PFSK-1 (cell line): Measurements from ENCODE around the genes TPGS2 and SIGLEC15.

DNA sequence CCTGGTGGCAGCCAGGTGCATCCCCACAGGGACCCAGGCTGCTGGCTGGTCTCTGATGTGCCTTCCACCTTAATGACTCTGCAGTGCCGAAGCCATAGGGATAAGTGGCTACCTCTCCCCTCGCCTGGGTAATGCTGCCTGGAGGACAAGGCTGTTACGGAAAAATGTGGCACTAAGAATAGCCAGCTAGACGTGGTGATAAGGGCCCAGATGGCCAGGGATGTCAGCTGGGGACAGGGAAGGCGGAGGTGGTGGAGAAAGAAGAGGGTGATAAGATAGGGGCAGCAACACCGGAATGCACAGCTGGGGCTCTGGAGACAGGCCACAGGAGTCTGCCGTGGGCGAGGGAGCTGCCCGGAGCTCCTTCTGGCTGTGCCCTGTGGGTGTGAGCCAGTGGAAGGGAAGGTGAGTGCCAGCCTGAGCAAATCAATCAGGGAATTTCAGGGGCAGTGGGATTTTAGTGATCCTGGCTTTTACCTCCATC is 170.7 kb downstream of the FHOD3 start:
- RRBS: 39% methylated on average over 4 of the region's 9 CpGs

GRCh38 chr18:36501027-36501385 is 203.5 kb downstream of the FHOD3 start:
- RRBS: no CpG with 5 or more reads among the region's 1 CpG

GRCh38 chr18:36828715-36829317 is at the start of gene TPGS2:
TPGS2 (minus strand) TSS chr18:36829002.
- RRBS: 2% methylated on average over 46 of the region's 78 CpGs

- RRBS: no CpG with 5 or more reads among the region's 10 CpGs
Measured at GRCh38 chr18:37299439-37300189, 266.0 kb downstream of the CELF4 start.

- RRBS: no CpG with 5 or more reads among the region's 4 CpGs
Measured at GRCh38 chr18:38450804-38451214, 885.2 kb upstream of the CELF4 start.

DNA sequence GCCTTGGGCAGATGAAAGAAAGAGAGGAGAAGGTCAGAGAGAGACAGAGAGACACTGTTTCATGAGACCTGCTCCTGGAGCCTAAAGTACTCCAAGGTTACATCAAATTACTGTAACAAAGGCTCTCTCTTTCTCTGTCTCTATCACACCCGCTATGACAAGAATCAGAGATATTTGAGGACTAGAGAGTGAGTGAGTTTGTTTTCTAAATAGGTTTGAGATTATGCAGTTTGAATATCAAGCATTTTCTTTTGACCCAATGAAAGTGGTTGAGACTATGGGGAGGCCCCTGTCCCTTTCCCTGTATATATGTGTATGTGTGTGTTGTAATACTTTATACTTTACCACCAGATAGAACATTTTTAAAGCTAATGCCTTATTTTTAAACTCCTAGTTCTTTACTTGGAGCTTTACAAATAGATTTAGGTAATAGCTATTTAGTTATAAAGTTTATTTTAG is 1869.8 kb upstream of the PIK3C3 start:
- RRBS: no CpG with 5 or more reads among the region's 1 CpG

DNA sequence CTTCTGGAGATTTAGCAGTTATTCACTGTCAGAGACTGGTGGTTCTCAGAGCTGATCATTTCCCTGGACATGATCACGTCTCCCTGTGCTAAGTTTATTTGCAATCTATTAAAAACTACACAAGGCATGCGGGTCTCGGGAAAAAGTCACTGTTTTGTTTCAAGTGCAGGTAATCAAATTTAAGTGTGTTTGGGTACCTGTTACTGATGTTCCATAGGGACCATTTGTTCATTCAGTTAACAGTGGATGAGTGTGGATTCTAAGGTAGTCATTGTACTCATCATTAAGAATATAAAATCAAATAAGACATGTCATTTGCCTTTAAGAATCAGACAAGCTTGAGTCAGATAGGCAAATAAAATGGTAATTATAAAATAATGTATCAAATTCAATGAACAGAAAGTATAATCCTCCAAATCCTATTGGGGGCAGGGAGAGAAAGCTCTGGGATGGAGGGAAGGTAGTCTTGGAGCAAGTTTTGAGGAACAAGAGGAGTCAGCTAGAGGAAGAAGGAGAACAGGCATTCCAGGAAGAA is 47.6 kb downstream of the SETBP1 start:
- RRBS: no CpG with 5 or more reads among the region's 3 CpGs

GRCh38 chr18:44731851-44732484 is 51.3 kb downstream of the SETBP1 start:
- RRBS: no CpG with 5 or more reads among the region's 10 CpGs

DNA sequence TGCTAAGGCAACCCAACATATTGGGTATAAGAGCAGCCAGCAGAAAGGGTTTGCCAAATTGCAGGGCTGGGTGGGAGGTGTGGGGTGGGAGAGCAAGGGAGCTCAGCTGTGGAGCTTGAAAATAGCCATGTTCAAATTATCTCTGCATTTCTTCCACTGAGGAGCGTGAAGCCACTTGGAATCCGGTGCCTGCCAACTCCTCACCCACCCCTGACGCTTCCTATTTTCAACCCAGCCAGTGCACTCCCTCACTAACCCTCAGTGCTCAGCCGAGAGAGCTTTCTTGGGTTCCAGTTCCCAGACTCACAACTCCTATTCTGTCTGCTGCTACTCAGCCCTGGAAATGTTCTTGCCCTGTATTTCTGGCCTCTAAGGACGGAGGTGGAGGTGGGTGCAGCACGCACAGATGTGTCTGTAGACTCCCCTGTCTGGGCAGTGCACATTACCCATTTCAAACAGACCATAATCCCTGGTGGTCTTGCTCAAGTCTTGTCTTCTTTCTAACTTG is 61.0 kb downstream of the SETBP1 start:
- RRBS: no CpG with 5 or more reads among the region's 6 CpGs

DNA sequence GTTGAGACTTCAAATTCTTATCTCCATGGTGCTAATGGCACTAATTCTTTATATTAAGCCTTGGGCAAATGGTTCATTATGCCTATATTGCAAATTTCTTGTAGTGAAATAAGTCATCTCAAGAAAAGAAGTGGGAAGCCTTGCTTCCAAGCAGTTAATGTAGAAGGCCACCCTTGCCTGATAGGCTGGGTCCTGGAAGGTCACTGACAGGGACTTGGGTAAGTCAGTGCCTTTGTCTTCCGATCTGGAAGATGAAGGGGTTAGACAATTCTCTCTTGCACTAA is 103.1 kb downstream of the SETBP1 start:
- RRBS: no CpG with 5 or more reads among the region's 1 CpG

- RRBS: no CpG with 5 or more reads among the region's 4 CpGs
Measured at GRCh38 chr18:45320767-45321173, 294.5 kb upstream of the SLC14A2 start.

- RRBS: no CpG with 5 or more reads among the region's 4 CpGs
Measured at GRCh38 chr18:45324341-45324776, 290.9 kb upstream of the SLC14A2 start.

- RRBS: no CpG with 5 or more reads among the region's 5 CpGs
Measured at GRCh38 chr18:45449441-45449853, 165.8 kb upstream of the SLC14A2 start.

DNA sequence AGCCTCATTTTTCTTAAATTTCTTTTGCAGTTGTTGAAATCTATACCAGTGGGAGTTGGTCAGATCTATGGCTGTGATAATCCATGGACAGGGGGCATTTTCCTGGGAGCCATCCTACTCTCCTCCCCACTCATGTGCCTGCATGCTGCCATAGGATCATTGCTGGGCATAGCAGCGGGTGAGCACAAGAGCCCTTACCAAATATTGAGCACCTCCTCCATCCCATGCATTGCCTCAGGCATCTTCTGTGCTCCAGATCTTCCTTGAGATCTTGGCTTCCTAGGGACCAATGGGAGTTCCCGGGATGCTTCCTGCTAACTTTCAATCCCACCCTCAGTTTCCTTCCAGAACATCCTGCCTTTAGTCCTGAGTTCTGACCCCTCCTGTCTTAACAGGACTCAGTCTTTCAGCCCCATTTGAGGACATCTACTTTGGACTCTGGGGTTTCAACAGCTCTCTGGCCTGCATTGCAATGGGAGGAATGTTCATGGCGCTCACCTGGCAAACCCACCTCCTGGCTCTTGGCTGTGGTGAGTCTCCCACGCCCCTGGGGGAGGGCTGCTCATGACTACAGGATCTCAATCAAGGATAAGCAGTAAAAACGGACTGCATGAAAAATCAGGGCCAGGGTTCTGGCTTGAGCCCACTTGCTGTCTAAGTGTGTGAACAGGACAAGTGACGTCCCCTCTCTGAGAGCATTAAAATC is 15.3 kb downstream of the SLC14A1 start:
- RRBS: no CpG with 5 or more reads among the region's 6 CpGs

GRCh38 chr18:45825479-45825943 is at the start of gene SIGLEC15:
SIGLEC15 (plus strand) TSS chr18:45825675.
- RRBS: no CpG with 5 or more reads among the region's 12 CpGs

DNA sequence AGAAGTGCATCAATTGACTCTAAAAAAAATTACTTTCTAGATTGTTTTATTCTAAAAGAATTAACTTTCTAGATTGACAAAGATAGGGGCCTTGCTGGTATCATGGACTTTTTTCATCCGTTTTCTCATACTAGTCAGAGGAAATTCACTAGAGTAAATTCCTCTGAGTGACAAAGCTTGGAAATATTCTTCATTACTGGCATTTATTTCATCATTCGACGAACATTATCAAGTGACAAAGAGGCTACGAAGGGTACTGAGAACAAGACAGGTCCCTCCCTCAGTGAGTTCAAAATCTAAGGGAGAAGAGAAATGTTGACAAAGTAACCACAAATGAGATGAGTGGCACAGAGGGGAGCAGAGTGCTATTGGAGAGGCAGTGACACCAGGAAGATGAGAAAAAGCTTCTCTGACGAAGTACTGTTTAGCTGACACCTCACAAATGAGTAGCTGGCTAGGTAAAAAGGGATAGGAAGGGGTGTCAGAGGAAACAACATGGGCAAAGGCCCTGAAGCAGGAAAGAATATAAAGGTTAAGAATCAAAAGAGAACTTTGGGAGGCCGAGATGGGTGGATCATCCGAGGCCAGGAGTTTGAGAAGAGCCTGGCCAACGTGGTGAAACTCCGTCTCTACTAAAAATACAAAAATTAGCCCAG is 4.2 kb downstream of the EPG5 start:
- RRBS: no CpG with 5 or more reads among the region's 9 CpGs

GRCh38 chr18:46097376-46097915 is 650 bp downstream of the ATP5F1A start:
- RRBS: no CpG with 5 or more reads among the region's 16 CpGs

DNA sequence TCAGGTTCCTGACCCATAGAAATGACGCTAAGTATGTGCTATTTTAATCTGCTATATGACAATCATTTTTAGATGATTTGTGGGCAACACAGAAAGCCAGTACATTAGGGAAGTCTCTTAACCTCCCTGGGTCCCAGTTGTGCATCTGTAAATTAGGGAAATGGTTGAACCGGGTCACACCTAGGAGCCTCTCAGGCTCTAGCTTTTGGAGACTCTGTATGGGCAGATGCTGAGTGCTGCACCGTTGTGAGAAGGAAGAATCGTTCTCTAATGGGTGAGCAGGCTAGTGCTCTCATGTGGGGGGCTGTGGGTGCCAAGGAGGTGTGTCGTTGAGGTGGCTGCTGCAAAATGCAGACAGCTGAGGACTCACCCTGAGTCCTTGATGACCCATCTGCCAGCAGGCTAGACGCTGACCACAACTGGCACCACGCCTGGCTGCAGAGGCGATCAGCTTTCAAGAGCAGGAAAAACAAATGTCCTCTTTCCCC is 21.5 kb upstream of the C18orf25 start:
- RRBS: no CpG with 5 or more reads among the region's 8 CpGs

GRCh38 chr18:46386827-46387134 is 53.0 kb downstream of the RNF165 start:
- RRBS: no CpG with 5 or more reads among the region's 5 CpGs

- RRBS: no CpG with 5 or more reads among the region's 10 CpGs
Measured at GRCh38 chr18:47149167-47149836, 998 bp downstream of the HDHD2 start.